Measurements from ENCODE around the genes ACSS1 and GINS1.

GRCh38 chr20:24842678-24843320 is 106.3 kb upstream of the CST7 start:
- PRO-cap = no peak

DNA sequence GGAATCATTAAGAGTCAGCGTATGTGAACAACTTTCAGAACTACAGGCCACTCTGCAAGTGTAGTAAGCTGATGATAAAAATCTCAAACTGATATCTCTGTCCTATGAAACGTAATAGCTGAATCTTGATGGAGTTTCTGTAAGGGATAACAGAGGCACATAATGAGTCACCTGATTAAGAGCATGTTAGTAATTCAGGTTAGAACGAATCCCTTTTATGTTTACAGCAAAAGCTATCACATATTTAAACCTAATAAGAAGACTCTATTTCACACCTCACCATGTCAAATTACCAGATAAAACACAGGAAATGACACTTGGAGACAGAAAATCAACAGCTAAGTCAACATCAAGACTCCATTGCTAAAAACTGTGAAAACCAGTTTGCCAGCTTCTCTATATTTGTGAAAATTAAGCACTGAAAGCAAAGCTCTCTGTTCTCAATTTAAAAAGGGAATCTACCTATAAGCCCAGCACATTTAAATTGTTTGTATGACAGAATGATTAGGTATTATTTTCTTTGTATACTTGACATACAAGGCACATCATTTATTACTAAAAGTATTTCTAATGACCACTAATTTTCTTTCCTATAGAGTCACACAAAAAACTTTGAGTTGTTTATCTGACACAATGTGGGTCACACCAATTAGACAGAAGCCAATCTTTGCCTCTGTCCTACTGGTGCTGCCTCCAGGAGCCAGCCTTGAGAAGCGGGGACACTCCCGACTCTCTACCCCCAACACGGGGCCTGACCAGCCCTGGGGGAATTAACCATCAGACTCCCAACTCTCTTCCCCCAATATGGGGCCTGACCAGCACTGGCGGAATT is 12.0 kb downstream of the CST7 start:
- PRO-cap = no peak

GRCh38 chr20:24991268-24991813 is 1.2 kb downstream of the APMAP start:
- PRO-cap = no peak

- PRO-cap = no peak
These were observed 13.9 kb upstream of the APMAP start for GRCh38 chr20:25006350-25006920.

GRCh38 chr20:25044485-25045545 is 13.1 kb downstream of the ACSS1 start:
- PRO-cap = no peak

DNA sequence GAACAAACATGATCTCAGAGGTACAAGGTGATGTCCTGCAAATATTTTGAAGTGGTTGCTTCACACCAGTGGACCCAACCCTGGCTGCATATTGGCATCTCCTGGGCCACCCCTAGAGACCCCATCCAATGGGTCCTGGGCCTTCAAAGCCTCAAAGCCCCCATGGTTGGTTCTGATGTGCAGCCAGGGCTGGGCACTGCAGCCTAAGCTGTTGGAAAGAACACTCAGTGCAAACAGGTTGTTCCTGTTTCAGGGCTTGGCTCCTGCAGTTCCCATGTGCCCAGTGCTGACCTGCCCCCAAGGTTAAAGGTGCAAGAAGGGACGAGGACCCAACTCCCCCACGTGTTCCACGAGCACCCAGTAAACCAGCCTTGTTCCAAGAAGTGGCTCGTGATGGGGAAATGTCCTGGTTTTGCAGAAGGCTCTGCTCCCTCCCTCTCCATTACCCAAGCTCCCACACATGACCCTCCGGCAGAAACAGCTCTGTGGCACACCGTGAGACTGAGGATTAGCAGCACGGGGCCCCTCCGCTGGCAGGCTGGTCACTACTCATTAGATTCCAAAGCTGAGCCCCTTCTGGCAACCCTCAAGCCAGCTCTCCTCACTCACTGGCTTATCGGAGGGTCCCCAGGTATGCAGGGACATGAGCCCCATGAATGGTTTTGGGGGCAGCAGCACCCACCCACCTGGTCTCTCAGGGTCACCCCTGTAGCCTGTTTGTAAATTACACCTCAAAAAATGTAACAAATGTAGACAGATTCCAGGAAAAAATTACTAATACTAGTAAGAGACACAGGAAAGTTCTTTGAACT is 9.4 kb downstream of the ACSS1 start:
- PRO-cap = no peak

- PRO-cap = bidirectional peak, plus-strand start at chr20:25058275, minus-strand start at chr20:25058126; bidirectional peak, plus-strand start at chr20:25058430, minus-strand start at chr20:25058385
These were observed at the start of gene ACSS1 for GRCh38 chr20:25057721-25058545. ACSS1 (minus strand) TSS chr20:25058139.

DNA sequence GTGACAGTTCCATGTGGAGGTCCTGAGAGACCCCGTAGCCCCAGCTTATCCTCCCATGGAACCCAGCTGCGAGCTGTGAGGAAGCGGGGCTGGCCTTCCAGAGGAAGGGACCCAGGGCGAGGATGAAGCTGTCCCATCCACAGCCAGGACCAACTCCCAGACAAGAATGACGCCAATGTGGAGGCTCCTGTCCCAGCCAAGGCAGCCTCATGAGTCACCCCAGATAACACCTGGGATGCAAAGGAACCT is 2.1 kb upstream of the ACSS1 start:
- PRO-cap = no peak

DNA sequence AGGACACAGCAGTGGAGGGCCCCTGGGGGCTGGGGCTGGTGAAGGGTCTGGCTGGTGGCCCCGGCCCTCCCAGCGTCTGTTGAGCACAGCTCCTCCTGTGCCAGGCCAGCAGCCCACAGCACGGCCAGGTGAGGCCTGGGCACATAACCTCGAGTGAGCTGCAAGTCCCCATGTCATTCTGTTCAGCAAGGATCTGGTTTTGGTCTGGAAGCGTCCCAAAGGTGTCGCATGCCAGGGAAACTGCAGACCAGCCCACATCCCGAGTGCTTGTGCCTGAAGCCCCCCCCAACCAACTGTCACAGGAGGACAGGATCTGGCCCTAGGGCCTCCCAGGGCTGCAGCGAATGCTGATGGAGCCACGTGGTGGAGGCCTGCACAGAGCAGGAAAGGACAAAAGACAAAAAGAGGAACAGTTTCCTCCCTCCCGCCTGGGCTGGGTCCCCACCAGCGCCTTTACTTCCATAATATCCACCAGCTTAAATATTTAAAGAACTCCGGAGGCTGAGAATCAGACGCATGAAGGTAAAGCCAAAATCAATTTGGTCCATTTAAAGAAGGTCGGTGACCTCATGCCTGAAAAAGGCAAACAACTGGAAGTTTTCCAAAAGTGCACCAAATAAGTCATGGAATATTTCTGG is 20.9 kb upstream of the PYGB start:
- PRO-cap = no peak

- PRO-cap = no peak
These were observed 17.6 kb upstream of the PYGB start for GRCh38 chr20:25230272-25230611.

- PRO-cap = no peak
These were observed 40.6 kb downstream of the PYGB start for GRCh38 chr20:25288434-25288922.

DNA sequence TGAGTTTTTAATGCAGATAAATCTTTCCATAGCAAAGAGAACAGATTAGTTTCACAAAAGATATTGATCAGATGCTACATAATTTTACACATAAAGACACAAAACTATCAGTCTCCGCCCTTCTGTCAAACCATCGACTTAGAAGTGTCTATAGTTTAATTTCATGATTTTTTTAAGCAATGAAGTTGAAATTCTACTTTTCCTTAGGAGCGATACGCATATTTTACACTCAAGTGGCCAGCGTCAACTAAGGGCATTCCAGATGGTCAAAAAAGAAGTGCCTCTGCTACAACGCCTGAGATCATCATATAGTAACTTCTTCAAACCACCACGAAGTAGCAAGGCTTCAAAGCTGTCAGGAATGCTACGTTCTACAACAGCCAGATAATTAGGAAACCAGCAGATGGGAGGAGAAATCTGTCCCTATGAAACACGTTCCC is 1.4 kb downstream of the ABHD12 start:
- PRO-cap = no peak

DNA sequence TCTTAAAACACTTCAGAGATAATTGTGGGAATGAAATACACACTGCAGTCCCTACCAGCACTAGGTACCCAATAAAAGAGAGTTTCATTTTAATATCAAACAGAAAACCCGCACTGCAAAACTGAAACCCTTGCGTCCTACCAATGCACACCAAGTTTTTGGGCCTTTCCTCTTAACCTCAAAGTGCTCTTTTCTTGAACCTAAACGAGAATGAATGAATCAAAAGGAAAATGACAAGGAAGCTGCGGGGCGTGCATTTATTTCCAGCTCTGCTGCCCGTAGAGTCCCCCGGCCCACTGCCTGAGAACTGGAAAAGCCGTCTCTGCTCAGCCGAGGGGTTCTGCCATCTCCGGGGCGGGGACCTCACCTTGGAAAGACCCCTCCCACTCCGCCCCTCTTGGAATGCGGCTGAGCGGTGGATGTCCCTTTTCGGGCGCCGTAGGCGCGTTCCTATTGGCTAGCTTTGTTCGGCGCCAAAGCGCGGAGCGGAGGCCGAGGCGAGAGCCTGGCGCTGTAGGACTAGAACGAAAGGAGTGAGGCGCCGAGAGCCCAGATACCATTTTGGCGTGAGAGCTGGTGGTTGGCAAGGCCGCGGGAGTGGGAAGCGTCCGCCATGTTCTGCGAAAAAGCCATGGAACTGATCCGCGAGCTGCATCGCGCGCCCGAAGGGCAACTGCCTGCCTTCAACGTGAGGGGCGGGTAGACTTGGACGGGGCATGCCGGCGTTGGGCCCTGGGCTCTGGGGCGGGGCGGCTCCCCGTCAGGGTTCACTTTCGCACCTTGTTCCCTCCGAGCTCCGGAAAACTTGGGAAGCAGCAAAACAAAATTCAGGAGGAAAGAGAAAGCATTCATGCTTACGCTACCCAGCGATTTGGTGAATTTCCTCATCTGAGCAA is at the start of gene GINS1:
Gene GINS1, plus strand, starts transcription at position 466 of the 896 bp plus-strand sequence.
- PRO-cap = bidirectional peak, plus-strand start at position 522 of the sequence, minus-strand start at position 342 of the sequence

DNA sequence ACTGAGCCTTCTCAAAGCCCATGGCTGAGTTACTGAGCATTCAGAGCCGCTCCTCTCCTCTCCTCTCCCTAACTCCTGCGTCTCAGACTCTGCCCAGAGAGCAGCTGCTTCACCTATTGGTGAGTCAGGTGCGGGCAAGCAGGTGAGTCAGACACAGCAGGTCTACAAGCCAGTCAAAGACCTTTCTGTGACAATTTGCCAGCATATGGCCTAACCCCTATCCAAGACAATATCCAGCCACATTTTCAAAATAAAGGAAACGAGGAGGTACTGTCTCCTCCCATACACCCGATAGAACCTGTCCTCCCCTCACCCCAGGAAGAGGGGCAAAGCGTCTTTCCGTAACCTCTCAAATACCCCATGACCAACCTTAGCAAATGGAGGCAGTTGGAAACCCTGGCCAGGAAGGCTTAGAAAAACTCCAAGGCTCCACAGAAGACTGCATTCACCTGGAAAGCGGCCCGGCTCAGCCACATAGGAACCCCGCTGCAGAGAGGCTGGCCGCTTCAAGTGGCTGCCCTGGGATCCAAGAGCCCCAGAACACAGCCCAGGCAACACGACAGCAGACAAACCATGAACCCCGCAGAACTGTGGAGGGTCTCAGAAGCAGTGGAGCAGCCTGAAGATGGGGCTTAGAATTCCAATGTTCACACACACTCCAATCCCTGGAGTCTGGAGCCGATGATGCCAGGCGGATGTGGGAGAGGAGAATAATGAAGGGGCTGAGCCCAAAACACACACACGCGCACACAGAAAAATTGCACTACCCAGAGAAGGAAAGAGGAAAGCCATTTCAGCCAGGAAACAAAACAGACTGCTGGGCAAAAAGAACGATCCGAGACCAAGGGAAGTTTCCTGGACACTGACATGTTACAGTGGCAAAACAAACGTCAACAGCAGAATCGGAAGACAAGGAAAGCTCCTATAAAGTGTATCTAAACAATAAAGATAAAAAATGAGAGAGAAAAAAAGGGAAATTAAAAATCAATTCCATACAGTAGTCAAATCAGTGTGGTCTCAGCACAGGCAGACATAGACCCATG is 52.5 kb downstream of the NINL start:
- PRO-cap = no peak

GRCh38 chr20:25675431-25676454 is 20.9 kb downstream of the ZNF337 start:
- PRO-cap = no peak

DNA sequence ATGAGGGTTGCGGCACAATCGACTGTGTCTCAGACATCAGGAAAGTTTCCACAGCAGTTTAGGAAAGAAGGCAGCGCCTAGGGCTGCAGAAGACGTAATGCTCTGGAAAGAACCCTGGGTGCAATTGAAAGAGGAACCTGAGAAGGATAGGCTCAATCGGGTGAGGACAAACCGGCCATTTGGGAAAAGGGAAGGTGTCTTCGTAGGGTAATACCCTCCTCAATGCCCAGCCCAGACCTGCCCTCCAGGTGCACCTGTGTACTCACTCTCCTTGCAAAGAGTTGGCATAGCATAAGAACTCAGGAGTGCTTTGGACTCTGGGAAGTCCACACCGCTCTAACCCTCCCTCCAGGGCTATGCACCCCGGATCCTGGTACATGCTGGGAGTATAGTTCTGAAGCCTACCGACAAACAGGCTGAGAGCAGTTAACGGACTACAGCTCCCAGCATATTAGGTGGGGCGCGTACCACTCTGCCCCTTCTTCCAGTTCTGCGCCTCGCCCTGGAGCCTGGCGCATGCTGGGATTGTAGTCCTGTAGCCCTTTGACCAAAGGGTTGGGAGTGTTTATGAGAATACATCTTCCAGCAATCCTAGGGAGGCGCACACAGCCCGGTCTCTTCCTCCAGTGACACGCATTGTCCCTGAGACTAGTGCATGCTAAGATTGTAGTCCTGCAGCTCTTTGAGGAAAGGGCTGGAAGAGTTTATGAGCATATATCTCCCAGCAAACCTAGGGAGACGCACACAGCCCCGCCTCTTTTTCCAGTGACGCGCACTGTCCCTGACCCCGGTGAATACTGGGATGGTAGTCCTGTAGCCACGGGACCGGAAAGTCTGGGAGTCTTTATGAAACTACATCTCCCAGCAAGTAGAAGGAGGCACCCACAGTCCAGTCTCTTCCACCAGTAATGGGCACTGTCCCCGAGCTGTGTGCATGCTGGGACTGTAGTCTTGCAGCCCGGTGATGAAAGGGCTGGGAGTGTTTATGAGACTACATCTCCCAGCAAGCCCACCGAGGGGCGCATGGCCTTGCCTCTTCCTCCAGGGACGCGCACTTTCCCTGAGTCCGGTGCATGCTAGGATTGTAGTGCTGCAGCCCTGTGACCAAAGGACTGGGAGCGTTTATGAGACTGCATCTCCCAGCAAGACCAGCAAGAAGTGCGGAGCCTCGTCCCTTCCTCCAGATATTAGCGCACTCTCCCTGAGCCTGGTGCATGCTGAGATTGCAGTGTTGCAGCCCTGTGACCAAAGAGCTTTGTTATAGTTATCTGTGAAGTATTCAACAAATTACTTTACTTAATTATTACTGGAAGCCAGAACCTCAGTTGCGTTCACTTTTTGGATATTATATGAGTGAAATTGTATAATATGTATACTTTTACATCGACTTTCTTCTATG is 1812.3 kb upstream of the DEFB115 start:
- PRO-cap = no peak

DNA sequence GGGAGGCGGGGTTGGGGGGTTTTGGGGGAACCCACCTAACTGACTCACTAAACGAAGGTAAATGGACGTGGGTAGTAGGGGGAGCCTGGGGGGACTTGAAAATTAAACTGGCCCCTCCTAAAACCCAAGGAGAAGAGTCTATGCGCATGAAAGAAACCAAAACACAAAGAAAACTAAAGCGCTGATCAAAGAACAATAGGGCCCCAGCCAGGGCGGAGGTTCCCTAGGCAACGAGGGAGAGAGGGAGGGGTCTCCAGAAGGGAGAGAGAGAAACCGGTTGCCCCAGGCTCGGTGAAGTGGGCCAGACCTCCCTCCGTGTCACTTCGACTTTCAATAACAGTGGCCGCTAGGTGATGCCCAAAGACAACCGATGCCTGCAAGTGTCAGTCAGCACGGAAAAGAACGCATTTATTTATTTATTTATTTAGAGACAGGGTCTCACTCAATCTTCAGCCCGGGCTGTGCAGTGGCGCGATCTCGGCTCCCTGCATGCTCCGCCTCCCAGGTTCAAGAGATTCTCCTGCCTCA is 1504.2 kb upstream of the DEFB115 start:
- PRO-cap = no peak

DNA sequence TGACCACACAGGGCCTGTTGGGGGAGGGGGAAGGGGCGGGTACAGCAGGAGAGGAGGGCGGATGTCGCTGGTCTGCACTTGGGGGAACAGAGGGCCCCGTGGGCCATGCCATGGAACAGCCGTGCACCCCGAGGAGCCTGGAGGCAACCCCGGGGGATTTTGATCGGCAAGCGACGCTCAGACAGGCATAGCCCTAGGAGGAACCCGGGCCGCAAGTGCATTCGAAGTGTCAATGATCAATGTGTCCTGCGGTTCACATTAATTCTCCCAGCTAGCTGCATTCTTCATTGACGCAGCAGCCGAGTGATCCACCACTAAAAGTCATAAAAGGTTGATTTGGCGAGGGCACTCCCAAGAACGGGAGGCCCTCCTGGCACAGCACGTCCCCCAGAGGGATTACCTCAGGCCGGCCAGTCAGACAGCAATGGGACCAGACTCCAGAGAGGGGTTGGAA is 772.7 kb upstream of the DEFB115 start:
- PRO-cap = no peak

DNA sequence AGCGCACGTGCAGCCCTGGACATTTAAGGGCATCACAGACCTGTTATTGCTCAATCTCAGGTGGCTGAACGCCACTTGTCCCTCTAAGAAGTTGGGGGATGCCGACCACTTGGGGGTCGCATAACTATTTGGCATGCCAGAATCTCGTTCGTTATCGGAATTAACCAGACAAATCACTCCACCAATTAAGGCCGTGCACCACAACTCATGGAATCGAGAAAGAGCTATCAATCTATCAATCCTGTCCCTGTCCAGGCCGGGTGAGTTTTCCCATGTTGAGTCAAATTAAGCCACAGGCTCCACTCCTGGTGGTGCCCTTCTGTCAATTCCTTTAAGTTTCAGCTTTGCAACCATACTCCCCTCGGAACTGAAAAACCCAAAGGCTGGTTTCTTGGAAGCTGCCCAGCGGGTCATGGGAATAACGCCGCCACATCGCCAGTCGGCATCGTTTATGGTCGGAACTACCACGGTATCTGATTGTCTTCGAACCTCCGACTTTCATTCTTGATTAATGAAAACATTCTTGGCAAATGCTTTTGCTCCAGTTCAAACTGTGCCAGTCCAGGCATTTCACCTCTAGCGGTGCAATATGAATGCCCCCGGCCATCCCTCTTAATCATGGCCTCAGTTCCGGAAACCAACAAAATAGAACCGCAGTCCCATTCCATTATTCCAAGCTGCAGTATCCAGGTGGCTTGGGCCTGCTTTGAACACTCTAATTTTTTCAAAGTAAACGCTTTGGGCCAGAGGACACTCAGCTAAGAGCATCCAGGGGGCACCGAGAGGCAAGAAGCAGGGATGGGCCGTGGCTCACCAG is 770.8 kb upstream of the DEFB115 start:
- PRO-cap = no peak

DNA sequence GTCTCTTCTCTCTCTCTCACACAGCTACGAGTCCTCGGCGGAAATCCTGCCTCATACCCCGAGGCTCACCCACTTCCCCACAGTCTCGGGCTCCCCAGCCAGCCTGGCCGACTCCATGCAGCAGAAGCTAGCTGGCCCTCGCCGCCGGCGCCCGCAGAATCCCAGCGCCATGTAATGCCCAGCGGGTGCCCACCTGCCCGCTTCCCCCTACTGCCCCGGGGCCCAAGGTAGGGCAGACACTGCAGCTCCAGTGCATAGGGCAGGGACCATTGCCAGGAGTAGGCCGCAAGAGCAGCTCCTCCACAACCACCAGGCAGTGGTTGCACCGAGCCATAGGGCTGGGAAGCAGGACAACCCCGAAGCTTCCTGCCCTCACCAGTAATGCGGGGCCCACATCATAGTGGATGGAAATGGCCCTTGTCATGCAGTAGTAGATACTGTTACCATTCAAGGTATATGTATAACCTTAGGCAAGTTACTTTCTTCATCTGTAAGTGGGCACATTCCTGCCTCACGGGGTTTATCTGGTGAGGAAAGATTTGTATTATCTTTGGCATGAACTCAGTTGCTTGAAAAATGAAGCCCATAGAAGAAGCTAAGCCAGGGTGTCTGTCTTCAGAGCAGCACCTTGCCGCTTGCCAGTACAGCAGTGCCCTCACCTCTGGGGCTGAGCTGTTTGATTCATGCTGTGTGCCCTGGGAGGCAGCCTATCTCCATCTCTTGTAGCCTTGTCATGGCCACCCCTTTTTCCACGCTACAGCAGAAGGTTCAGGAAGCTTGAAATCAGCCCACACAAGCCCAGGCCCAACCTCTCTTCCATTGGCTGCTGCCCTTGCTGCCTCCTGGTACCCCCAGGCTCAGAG is 21.1 kb downstream of the MCTS2 start:
- PRO-cap = no peak

All from vermiform appendix (tissue), 1 donor.